Placental epithelial cell (primary cell): ENCODE data around the genes HOMER1, SPZ1, DHFR and CKMT2.

DNA sequence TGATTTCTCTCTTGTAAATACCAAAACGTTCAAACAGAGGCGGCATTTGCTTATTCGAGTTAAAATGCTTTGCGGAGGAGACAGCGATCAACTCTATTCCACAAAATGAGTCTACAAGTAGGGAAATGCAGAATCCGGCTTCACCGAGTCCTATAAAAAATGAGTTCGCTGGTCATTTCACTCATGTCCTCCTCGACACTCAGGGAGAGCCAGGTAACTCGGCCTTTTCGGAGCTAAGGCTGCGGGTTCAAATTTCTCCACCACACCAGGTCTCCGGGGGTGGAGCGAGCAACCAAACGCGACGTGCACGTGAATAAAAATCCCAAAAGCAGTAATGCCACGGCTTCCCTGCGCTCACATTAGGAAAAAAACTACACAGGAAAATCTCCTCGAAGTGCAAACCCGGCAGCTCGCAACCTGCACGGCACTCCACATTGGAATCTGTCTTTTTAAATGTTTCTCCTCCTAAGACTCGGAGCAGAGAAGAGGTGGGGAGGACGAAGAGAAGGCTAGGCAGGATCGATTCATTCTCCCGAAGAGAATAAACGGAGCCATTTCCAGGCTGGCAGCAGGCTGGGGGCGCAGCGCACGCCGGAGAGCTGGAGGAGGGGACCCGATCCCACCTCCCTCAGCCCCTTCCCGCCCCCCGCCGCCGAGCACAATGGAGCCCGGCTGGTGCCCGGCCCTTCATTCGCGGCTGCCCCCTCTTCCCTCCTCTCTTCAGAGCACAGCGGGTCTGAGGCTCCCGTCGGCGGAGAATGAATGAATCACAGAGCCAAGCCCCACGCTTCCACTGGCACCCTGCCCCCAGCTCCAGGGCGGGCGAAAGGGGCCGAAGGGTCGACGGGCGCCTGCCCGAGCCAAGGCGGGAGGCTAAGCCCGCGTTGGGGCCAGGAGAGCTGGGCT, 736 bp downstream of the HOMER1 start:
- CAGE, long polyA plus RNA = no peak

GRCh38 chr5:79513851-79514377, at the start of gene HOMER1:
Gene HOMER1, minus strand, starts transcription at chr5:79514134.
- CAGE, long polyA plus RNA = no peak

DNA sequence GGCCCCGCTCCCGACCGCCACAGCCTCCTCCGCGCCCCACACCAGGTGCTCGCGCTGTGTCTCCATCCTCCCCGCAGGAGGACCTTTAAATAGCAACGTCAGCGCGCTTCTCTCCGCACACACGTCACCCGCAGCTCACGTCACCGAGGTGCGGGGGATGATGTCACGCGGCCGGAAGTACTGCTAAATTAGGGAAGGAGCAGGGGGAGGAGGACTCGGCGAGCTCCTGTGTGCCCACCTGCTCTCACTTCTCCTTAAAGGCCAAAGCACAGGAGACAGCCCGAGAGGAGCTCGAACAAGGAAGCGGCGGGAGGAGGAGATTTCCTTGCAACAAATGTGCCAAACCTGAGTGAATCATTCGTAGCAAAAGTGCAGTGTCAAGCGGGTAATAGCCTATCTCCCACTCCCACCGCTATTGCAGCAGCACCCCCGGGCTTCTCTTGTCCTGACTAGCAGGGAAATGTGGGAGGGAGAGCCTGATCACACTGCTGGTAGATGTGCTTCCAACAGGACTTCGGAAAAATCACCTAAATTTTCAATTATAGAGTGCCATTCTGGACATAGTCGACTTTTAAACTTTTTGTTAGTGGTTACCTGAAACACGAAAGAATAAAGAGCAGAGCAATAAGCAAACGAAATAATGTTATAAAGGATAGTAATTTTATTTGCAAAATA, 675 bp upstream of the HOMER1 start:
- CAGE, long polyA plus RNA = no peak

GRCh38 chr5:79642405-79643399, 30.5 kb downstream of the TENT2 start:
- CAGE, long polyA plus RNA = no peak

GRCh38 chr5:79667204-79668054, 22.2 kb upstream of the CMYA5 start:
- CAGE, long polyA plus RNA = no peak

- CAGE, long polyA plus RNA = no peak
Measured at GRCh38 chr5:79697144-79697794, 7.6 kb downstream of the CMYA5 start.

DNA sequence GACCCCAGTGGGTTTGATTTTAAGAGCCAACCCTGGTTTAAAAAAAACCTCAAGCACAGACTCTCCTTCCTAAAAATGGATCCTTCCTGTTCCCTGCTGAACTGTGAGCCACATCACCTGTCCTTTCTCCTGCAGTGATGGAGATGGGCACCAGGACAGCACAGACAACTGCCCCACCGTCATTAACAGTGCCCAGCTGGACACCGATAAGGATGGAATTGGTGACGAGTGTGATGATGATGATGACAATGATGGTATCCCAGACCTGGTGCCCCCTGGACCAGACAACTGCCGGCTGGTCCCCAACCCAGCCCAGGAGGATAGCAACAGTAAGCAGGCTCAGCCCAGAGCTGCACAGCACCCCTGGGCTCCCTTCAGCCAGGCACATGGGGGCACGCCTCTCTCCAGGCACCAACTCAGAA, 41.6 kb downstream of the THBS4 start:
- CAGE, long polyA plus RNA = no peak

- CAGE, long polyA plus RNA = no peak
Measured at GRCh38 chr5:80082662-80083331, 47.6 kb downstream of the THBS4 start.

DNA sequence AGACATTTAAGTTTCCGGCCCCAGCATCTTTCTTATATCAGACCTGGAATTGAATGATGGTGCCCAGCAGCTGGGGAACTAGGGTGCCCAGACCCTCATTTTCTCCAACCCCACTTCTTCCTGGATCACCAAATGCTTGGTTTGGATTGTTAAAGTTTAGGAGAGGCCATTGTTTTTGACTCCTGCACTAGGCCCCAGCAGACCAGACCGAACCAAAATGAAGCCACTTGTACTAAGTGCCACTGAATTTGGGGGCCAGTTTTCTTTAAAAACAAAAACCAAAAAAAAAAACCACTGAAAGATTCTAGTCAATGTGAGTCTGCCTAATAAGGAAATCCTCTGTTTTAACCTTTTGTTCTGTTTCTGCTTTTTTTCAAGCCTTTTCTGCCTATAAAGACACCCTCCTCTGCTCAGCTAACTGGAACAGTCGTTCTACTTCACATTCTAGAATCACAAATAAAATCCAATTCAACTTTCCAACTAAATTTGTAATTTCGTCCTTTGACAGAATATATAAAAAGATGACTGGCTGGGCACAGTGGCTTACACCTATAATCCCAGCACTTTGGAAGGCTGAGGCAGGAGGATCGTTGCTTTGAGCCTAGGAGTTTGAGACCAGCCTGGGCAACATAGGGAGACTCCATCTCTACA, 64.9 kb downstream of the SERINC5 start:
- CAGE, long polyA plus RNA = no peak

DNA sequence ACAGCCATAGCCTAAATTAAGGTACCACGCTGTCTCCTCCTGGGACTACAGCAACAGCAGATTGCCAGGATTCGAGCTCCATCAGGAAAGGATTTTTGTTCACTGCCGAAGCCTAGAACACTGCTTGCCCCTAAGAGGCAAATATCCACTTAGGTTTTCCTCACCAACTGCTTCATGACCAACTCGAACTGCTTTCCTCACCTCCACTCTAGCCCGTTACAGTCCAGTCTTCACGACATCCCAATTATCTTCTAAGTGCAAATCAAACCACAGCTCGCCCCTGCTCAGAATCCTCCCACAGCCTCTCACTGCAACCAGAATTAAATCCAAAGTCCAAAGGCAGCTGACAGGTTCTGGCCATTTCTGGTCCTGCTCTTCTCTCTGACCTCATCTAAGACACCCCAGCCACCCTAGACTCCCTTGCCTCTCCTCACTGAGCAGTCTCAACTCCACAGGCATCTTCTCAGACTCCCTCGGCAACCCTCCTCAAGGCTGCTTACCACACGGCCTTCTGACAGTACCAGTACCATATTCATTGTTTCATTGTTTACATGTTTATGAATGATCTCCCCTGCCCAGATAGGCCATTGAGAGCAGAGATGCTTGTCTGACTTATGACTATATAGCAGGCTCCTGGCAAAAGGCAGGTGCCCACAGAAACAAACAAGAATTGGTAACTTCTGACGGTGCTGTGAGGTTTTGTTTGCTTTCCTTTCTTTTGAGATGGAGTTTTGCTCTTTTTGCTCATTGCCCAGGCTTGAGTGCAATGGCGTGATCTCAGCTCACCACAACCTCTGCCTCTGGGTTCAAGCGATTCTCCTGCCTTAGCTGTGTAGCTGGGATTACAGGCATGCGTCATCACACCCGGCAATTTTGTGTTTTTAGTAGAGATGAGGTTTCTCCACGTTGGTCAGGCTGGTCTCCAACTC, 2.4 kb downstream of the SERINC5 start:
- CAGE, long polyA plus RNA = no peak

- CAGE, long polyA plus RNA = no peak
Measured at GRCh38 chr5:80319765-80320195, at the start of gene SPZ1. Gene SPZ1, plus strand, starts transcription at chr5:80320002.

- CAGE, long polyA plus RNA = no peak
Measured at GRCh38 chr5:80654865-80655432, at the start of gene DHFR. Gene DHFR, minus strand, starts transcription at chr5:80654983.

- CAGE, long polyA plus RNA = no peak
Measured at GRCh38 chr5:80984231-80984474, 24.0 kb downstream of the RASGRF2 start.

- CAGE, long polyA plus RNA = no peak
Measured at GRCh38 chr5:81194838-81195396, 38.2 kb upstream of the CKMT2 start.

- CAGE, long polyA plus RNA = no peak
Measured at GRCh38 chr5:81232419-81233053, 586 bp upstream of the CKMT2 start.

DNA sequence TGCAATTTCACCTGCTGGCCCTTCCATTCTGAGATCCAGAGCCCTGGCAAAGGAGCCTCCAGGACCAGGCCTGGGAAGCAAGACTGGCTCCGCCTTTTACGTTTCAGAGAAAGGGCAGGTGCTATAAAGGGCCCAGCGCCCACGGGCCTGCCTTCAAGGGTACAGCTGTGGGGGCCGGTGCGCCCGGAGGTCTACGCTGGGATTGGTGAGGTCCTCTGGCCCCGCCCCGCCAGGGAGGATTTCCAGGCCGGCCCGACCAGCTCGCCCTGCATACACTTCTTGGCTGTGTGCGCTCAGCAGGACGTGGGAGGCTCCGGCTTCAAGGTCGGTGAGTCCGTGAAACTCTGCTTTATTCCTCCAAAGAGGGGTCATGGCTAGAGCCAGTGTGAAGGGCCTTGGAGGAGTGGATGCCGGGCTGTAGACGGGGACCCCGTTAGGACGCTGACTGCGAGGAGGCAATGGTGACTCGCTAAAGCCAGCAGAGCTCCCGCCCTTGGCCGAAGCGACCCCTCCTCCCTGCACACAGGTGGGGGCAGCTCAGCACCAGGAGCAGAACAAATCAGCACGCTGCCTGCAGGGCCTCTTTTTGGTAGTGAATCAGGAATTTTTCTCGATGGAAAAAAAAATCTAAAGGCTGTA, at the start of gene CKMT2:
TSS of gene CKMT2 (plus strand) at position 269 of the 639 bp plus-strand sequence.
- CAGE, long polyA plus RNA = no peak

DNA sequence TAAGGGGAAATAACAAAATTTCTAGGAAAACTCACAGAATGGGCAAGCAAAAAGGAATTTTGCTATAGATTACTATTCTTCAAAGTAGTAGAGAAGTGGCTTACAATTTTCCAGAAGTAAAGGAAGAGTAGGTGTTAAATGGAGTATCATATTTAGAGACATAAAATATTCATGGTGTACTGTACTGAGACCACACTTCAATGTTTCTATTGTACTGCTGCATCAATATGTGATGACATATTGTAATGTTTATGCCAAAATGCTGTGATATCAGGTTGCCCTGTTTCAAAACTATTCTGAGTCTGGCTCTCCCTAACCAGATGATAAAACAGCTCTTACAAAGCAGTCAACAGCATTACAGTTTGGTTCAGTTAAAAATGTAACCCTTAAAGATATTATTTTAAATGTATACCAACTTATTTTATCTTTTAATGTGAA, 30.8 kb upstream of the ACOT12 start:
- CAGE, long polyA plus RNA = no peak

- CAGE, long polyA plus RNA = no peak
Measured at GRCh38 chr5:81763326-81763827, 12.5 kb upstream of the SSBP2 start.

- CAGE, long polyA plus RNA = no peak
Measured at GRCh38 chr5:81779910-81780278, 29.0 kb upstream of the SSBP2 start.

GRCh38 chr5:81852282-81853384, 101.7 kb upstream of the SSBP2 start:
- CAGE, long polyA plus RNA = no peak